ENCODE data around the gene KBTBD4.

GRCh38 chr11:47341567-47342163, 10.8 kb downstream of the MYBPC3 start:
- PRO-cap = no peak

- PRO-cap = no peak
Measured at GRCh38 chr11:47354771-47355708, 2.5 kb upstream of the MYBPC3 start.

GRCh38 chr11:47393743-47394690, 14.4 kb upstream of the SLC39A13 start:
- PRO-cap = unidirectional peak, plus-strand start at chr11:47394229

- PRO-cap = no peak
Measured at GRCh38 chr11:47409620-47410424, 1.4 kb downstream of the SLC39A13 start.

GRCh38 chr11:47416799-47417350, 8.5 kb downstream of the SLC39A13 start:
- PRO-cap = no peak

DNA sequence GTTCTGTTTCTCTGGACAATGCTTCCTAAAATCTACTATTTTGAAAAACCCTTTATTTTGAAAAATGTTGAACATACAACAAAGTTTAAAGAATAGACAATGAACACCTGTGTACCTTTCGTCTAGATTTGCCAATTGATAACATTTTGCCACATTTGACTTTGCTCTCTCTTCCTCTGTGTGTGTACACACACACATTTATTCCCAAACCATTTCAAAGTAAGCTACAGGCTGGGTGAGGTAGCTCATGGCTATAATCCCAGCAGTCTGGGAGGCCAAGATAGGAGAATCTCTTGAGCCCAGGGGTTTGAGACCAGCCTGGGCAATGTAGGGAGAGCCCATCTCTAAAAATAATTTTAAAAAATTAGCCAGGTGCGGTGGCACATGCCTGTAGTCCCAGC, 5.2 kb upstream of the PSMC3 start:
- PRO-cap = no peak

GRCh38 chr11:47442459-47442946, 6.4 kb downstream of the RAPSN start:
- PRO-cap = no peak

DNA sequence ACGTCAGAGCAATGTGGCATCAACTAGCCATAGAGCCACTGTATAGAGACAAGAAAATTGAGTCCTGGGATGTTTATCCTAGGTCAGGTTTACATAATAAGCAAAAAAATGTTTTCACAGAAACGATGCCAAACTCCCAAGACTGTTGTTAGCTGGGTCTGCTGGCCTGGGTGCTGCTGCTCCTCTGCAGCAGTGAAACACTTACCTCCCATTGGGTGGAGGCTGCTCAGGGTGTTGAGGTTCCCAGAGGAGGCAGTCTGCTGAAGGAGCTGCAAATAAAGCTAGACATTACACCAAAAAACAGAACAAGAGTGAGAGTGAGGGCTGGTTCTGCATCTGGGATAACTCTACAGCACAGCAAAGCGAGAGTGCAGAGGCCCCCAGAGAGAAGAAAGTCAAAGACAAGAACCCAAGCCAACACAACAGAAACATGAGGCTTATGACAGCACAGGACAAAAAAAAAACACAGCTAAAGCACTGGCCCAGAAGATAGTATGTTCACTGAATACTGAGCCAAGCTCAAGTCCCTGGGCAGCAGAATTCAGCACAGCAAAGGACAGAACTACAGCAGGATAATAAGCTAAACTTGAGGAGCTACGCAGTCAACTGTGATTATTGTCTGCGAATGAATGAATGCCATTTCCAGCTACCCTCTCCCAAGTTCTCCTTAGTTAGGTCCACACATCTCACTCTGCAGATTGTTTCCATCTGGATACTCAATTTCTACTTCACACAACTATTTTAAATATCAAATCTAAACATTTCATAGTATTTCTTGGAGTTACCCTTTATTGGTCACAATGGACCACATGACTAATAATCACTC, 29.9 kb upstream of the RAPSN start:
- PRO-cap = no peak

DNA sequence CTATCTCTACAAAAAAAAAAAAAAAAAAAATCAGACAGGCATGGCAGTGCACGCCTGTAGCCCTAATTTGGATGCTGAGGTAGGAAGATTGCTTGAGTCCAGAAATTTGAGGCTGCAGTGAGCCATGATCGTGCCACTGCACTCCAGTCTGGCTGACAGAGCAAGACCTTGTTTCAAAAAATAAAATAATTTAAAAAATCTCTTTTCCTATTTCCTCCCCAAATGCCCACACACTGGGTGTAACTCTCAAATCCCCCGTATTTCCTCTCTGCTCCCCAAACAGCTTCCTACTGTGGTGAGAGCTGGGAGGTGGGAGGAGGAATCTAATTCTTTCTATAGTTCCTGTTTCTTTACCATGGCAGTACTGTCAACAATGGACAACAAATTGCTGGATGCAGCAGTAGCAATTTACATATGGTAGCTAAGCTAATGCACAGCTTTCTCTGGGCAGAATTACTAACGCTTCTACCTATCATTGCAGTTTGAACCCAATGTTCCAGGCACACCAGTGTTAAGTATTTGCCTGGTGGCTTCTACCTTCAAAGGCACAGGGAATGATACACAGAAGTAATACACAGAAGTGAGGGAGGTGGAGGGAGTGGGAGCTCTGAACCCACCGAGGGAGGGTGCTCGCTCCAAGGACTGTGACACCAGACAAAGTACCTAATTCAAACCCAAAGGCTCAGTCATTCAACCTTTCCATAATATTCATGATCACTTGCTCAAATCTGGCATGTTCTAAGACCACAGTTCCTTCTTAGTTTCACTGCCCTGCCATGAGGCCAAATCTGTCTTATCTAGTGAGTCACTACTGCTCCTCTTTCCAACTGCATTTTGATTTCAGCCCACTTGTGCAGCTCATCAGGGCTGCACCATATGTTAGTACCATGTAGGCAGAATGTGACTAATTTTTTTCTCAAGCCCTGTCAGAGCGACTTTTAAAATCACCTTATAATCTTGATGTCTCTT, 38.0 kb downstream of the CELF1 start:
- PRO-cap = no peak

GRCh38 chr11:47551986-47552607, 835 bp downstream of the CELF1 start:
- PRO-cap = no peak

DNA sequence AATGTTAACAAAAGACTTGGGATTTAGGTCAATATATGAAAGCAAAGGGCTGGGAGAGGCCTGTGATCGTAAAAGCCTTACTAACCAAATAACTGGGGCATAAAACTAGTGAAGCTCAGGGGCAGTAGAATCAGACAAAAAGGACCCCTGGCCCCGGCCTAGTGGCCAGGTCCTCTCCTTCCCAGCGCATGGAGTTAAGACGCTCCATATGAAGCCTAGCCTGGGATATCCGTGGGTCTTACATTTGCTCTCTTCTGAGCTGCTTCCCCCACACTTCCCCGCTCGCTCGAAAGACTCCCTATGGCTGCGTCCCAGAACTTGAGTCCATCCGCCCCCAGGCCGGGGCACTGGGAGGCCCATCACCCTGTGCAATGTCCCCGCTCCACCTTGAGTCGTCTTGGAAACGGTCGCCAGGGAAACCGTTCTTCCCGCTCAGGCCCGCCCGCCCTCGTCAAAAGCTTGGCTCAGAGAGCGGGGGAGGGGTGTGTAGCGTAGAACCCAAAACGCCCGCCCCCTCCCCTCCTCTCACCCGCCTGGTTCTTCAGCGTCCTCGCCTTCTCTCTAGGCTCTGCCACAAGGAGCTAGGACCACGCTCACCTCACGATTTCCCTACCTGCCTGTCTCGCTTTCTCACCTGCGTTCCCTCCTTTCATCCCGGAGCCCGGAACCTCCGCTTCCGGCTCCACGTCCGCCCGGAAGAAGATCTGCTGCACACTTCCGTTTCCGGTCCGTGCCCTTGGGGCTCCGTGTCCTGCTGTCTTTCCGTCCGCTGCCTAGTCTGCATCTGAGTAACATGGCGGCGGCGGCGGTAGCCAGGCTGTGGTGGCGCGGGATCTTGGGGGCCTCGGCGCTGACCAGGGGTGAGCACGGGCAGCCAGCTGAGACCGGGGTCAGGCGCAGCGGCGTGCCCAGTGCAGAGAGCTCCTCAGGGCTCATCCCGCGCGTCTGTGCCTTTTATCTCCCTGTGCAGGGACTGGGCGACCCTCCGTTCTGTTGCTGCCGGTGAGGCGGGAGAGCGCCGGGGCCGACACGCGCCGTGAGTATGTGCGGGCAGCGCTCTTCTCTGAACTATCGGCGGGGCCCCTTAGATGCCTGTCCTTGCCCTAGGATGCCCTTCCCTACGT, at the start of gene KBTBD4:
KBTBD4 (minus strand) TSS at position 672 of the 1,124 bp plus-strand sequence.
- PRO-cap = bidirectional peak, plus-strand start at position 467 of the sequence, minus-strand start at position 288 of the sequence; bidirectional peak, plus-strand start at position 783 of the sequence, minus-strand start at position 671 of the sequence

- PRO-cap = no peak
Measured at GRCh38 chr11:47593165-47593804, 926 bp downstream of the C1QTNF4 start.

- PRO-cap = no peak
Measured at GRCh38 chr11:47743703-47744454, 23.3 kb downstream of the FNBP4 start.

- PRO-cap = no peak
Measured at GRCh38 chr11:47835487-47835783, 12.7 kb downstream of the NUP160 start.

DNA sequence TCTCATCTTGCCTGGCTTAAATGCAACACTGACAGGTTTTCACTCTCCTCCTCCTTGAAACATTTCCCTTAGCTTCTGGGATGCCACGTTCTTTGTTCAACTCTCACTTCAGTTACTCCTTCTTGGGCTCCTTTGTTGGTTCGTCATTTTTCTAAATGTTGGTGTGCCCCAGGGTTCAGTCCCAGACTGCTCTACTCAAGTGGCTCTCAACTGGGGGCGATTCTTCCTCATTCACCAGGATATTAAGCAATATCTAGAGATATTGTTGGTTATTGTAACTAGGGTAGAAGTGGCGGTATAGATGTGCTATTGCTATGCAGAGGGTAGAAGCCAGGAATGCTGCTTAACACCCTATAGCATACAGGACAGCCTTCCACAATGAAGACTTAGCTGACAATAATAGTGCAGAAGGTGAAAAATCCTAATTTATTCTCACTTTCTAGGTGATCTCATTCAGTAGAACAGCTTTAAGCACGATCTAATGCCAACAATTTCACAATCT, 4.8 kb downstream of the NUP160 start:
- PRO-cap = no peak

GRCh38 chr11:47849131-47849330, 881 bp upstream of the NUP160 start:
- PRO-cap = unidirectional peak, minus-strand start at chr11:47849240

- PRO-cap = no peak
Measured at GRCh38 chr11:47942028-47942772, 38.2 kb upstream of the PTPRJ start.

GRCh38 chr11:48025926-48026447, 45.6 kb downstream of the PTPRJ start:
- PRO-cap = no peak

GRCh38 chr11:48033341-48033938, 53.1 kb downstream of the PTPRJ start:
- PRO-cap = no peak

- PRO-cap = no peak
Measured at GRCh38 chr11:48079187-48080081, 99.1 kb downstream of the PTPRJ start.

Measured in vermiform appendix (tissue), 1 donor.